Smooth muscle cell (in vitro differentiated cells): ENCODE measurements around the gene CMIP.

DNA sequence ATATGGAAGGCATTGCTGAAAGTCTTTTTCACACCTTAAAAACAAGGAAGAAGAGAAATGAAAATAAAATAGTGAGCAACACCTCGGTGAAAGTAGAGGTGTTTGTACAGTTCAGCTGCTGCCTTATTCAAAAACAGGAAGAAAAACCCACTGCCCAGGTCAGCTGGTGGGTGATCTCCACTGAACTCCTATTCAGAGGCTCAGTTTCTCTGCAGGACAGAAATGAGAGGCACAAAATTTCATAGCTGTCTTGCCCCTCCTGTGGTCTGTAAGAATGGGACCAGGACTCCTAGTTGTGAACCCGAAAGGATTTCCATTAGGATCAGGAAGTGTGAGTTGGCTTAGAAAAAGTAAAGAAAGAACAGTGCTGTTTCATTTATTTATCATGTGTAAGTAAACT, 650.6 kb downstream of the WWOX start:
- RAMPAGE, long total RNA = no peak

GRCh38 chr16:79286838-79287558, 313.5 kb downstream of the MAF start:
- RAMPAGE, long total RNA = no peak

DNA sequence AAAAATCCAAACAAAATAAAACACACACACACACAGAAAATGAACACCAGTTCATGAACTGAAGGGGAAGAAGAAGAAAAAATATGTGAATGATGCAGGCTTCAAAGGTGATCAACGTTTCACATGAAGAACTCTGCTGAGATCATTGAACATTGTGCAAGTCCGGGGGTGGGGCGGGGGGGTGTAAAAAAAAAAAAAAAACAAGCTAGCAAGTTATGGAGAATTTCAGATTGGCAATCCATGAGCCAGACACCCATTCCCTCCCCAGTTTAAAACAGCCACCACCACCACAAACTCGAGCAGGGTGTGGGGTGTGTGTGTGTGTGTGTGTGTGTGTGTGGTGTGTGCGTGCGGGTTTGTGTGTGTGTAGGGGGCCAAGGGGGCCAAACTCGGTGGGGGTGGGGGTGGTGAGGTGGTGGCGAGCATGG, 2.3 kb downstream of the MAF start:
- RAMPAGE, long total RNA = no peak

GRCh38 chr16:79606024-79606395, 5.5 kb upstream of the MAF start:
- RAMPAGE, long total RNA = no peak

DNA sequence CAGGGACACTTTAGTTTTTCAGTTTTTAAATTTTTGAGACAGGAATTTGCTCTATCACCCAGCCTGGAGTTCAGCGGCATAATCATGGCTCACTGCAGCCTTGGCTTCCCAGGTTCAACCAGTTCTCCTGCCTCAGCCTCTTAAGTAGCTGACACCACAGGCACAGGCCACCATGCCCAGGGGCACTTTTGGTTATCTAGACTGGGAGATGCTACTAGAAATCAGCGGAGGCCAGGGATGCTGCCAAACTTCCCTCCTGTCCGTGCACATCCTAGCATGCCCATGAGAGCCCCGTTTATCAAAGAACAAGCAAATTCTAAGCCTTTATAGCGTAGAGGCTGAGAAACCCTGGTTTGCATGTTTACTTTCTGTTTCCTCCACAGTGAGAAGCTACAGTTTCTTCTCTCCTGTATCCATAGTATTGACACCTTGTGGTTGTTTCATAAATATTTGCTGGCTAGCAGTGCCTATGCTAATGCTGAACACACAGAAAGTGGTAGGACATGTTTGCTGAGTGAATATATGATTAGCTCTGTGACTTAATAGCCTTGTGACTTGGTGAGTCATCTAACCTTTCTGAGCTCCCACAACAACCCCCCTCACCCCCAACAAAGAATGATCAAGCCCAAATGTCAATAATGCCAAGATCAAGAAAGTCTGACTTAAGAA, 39.2 kb upstream of the MAF start:
- RAMPAGE, long total RNA = no peak

DNA sequence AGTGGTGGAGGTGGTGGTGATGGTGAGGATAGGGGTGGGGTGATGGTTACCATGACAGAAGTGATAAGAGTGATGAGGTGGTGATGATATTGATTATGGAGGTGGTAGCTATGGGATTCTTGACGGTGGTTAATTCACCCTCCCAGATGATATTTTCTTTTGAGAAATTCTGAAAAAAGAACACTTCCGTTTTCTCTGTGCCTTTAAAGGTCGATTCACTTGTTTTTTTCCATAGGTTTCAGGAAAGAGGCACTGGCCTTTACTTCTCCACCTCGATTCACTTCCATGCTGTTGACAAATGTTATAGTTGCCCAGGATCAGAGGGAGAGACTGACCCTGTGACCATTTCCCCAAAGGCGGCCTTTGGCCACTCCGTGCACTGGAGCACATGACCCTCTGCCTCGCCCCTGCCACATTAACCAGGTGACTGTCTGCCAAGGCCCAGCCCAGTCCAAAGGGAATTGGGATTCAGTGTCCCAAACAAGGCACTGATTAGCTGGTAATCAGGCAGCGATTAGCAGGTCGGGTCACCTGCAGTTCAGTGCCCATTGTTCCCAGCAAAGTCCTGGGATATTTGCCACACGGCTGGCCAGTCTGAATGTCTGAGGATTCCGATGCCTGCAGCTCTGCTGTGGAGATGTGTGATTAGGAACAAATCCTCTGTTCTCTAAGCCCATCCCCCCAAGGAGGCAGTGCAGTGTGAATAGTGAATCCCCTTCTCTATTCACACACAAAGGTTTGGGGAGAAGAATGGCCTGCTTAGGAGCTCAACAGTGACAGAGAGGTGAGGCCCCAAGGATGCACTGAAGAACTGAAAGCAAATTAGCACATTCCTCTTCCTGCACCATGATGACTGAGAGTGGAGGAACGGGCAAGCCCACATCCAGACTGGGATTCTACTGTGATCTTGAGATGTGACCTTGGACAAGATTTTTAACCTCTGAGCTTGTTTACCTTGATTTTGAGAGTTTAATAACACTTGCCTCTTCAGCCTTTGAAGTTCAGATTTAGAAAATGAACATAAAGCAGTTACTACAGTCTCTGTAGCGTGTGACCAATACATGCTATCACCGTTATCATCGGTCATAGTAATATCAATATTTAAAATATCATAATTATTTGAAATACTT, 123.1 kb upstream of the MAF start:
- RAMPAGE, long total RNA = no peak

DNA sequence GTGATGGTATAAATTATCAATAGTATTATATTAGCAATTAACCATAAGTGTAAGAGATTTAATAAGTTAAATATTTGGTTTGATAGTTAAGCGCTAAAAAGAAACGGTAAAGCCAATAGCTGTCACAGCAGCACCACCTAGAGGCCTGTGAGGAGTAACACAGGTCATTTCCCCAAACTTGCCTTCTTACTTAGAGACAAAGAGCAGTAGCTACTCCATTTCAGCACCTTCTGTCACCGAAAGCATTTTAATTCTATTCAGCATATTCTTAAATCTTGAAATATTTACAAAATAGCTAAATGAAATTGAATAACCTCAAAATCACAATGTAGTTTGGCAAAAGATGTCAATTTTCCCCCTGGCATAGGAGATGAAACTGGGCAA, 14.3 kb upstream of the DYNLRB2 start:
- RAMPAGE, long total RNA = no peak

DNA sequence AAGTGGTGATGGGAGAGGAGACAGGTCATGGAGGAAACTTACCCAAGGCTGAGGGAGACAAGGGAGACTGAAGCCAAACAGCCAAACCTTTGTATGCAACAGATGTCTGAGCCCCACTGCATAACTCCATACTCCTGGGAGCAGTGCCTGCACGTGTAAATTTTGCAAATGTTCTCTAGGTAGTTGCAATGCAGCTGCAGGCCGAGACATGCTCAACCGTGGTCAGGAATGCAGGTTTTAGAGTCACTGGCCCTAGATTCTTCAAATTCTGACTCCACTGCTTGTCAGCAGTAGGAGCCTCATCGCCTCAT, 11.4 kb downstream of the DYNLRB2 start:
- RAMPAGE, long total RNA = no peak

DNA sequence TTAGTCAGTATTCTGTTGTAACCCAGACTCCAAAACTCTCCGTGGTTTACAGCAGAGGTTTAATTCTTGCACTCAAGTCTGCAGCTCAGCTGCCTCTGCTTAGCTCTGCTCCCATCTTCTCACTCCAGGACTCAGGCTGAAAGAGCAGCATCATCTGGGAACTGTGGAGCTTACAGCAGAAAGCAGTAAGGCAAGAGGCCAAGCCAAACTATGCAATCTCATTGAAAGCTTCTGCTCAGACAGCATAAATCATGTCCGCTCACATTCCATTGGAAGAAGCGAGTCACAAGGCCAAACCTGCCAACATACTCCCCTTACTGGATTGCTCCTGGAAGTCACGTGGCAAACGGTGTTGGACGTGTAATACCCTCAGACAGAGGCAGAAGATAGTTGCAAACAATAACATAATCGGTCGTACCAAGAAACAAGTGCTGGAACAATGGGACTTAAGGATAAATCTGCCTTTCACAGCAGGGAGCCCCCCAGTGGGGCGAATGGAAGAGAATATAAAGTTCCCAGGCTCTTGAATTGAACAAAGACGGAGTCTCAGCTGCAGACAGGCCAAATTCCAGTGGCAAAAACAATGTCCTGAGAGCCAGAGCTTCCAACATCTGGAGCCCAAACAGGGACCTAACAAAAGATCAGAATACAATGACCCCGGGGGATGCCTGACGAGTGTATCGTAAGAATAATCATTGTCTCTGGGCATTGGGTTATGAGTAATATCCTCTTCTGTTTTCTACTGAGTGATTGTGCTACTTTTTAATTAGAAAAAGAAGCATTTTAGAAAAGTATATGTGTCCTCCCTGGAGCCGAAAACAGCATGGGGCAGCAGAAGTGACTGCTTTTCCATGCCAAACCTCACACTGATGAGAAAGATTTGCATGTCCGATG, 68.5 kb downstream of the CMC2 start:
- RAMPAGE, long total RNA = no peak

GRCh38 chr16:81362305-81362954, 47.7 kb downstream of the GAN start:
- RAMPAGE, long total RNA = no peak

GRCh38 chr16:81415646-81416216, 28.9 kb upstream of the CMIP start:
- RAMPAGE, long total RNA = no peak

DNA sequence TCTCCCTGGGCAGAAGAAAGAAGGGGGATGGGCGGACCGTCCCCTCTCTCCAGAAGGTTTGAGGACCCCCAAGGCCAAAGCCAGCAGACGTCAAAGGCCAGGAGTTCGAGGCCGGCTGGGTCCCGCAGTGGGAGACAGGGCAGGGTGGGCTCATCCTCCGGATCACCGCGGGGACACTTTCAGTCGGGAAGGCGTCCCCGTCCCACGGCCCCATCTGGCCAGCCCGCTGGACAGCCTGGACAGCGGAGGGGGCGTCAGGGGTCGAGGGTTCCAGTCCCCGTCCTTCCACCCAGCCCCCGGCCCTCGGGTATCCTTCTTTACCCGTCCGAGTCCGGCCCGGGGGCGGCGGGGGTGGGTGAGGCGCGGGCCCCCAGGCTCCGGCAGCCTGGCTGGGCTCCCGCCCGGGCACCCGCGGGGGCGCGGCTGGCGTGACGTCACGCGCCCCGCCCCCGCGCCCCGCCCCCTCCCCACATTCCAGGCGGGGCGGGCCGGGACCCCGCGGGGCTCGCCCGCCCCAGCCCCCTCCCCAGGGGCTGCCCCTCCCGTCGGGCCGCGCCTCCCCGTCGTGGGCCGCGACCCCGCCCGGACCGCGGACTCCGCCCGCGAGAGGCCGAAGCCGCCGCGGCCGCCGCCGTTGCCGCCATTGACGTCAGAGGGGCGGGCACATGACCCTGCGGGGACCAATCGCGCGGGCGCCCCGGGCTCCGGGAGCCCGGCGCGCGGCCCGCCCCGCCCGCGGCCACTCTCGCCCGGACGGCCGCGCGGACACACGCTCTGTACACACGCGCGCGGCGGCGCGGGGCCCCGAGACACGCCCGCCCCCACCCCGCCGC, at the start of gene CMIP:
Gene CMIP, plus strand, starts transcription at position 742 of the 833 bp plus-strand sequence.
- RAMPAGE, long total RNA = no peak

DNA sequence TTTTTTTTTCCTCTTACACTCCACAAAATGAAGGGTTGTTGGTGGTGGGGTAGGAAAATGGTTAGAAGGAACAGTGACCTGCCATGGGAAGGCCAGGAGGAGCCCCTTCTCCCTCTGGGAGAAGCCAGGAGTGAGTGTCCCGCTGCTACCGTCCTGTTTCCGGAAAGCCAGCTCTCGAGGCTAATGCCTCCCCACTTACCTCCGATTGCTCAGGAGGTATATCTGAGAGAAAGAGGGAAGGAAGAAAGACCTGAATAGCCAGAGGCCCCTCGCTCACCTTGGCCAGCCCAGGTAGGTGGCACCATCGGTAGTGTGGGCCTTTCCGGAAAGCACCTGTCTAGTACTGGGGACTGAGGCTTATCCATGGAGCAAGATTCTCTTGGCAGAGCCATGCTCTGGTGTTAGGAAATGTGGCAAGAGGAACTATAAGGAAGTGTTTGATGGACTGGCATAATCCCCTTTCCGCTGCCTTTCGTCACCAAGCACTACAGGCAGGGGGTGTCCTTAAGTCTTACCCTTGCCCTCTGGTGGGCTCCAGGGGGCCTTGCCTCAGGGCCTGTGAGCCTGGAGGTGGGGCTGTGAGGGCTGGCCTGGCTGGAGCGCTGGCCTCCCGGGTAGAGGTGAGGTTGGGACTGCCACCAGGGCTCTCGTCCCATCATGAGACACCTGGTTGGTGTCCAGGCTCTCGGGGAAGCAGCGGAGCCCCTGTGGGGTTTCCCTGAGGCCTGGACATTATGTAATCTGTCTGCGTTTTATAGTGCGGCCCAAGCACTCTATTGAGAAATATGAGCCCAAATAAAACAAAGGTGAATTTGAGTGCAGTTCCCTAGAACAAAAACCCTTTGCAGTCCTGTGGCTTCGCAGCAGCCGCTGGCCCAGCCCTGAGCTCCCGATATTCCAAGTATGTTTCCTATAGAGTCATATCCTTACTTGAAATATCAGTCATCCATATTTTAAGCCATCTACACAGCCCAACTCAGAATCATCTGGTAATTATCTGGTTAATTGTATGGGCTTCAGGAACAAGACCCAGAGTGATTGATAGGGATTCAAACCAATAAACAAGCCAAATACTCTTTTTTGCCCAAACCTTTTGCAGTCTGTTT, 3.0 kb downstream of the CMIP start:
- RAMPAGE, long total RNA = no peak

- RAMPAGE, long total RNA = no peak
Measured at GRCh38 chr16:81452958-81453460, 8.4 kb downstream of the CMIP start.

GRCh38 chr16:81459950-81460423, 15.4 kb downstream of the CMIP start:
- RAMPAGE, long total RNA = no peak

DNA sequence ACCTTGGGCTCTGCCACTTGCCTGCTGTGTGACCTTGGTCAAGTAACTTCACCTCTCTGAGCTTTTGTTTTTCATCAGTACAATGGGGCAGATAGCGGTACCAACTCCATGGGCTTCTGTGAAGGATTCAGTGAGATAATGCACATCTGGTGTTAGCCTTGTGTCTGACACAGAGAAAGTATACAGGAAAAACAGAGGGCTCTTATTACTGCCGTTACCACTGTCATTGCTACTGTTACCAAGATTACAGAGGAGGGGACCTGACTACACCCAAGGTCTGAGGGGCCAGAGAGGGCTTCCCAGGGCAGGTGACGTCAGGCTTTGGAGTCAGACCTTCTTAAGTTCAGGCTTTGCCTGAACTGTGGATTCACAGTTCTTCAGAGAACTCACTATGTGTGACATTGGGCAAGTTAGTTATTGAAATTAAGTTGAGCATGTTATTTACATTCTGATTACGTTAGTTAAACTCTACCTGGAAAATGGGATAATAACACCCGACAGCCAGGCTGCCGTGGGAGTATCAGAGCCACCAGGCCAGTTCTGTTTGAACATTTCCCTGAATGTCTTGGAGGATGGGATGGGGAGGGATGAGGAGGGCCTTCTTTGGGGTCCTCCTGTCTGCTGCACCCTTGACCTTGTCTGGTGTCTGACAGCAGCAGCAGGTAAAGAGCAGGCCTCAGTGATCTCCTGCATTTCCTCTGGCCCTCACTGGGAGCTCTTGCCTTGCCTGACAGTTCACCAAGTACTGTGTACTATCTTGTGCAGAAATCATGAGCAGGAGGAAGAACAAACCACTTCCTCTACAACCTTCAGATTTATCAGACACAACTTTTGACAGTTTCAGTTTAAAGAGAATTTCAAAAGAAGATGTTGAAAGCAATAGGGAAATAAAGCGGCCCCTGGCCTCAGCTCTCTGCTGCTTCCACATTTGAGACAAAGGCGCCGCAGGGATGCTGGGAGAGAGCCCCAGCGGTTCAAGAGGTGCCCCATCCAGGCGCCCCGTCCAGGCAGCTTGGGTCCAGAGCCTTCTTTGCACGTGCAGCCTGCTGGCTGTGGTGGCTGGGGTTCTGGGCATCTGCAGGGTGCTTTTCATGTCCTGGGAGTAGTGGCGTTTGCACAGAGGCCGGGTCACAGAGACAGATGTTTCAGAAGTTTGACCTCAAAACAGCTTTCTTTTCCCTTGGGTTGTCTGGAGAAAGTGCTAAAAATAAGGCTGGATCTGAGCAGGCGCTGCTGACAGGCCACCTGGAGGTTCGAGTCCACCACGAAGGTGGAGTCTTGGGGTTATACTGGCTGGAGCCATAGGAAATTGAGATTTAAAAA, 25.2 kb downstream of the CMIP start:
- RAMPAGE, long total RNA = no peak

GRCh38 chr16:81524057-81524818, 79.6 kb downstream of the CMIP start:
- RAMPAGE, long total RNA = no peak

GRCh38 chr16:81546624-81547294, 102.2 kb downstream of the CMIP start:
- RAMPAGE, long total RNA = no peak

GRCh38 chr16:81552897-81553564, 108.4 kb downstream of the CMIP start:
- RAMPAGE, long total RNA = no peak

- RAMPAGE, long total RNA = no peak
Measured at GRCh38 chr16:81632581-81633741, 146.1 kb upstream of the PLCG2 start.